Vein endothelial cell (primary cell): ENCODE data around the genes C10orf71, SLC18A3 and WASHC2A.

GRCh38 chr10:48466179-48466948 lies 138.5 kb downstream of the ARHGAP22 start:
- CAGE, long polyA plus RNA = no peak

- CAGE, long polyA plus RNA = no peak
Observed at GRCh38 chr10:48671395-48671861, 13.2 kb upstream of the WDFY4 start.

DNA sequence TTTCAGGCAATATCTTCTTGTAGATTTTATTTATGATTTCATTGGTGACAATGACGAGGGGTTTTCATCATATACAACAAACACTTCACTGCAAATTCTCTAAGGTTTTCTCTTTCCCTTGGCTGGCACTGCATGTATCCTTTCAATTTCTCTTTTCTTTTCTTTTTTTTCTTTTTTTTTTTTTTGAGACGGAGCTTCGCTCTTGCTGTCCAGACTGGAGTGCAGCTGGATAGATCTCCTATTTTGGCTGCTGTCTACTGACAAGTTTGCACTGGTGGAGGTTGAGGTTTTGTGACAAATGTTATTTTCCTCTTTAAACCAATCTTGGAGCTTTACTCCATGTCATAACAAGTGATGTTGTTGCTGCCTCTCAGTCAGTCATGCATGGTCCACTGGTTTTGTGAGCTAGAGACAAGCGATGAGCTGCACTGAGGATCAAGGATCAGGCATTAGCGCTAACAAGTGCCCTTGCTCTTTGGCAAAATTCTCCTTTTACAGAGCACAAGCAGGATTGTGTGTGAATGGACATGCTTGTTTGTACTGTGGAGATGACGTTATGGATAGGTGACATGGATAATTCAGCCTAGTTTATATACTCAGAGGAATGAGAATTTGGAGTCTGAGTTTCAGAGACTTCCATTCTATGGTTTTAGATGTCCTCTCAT lies 836 bp upstream of the WDFY4 start:
- CAGE, long polyA plus RNA = no peak

DNA sequence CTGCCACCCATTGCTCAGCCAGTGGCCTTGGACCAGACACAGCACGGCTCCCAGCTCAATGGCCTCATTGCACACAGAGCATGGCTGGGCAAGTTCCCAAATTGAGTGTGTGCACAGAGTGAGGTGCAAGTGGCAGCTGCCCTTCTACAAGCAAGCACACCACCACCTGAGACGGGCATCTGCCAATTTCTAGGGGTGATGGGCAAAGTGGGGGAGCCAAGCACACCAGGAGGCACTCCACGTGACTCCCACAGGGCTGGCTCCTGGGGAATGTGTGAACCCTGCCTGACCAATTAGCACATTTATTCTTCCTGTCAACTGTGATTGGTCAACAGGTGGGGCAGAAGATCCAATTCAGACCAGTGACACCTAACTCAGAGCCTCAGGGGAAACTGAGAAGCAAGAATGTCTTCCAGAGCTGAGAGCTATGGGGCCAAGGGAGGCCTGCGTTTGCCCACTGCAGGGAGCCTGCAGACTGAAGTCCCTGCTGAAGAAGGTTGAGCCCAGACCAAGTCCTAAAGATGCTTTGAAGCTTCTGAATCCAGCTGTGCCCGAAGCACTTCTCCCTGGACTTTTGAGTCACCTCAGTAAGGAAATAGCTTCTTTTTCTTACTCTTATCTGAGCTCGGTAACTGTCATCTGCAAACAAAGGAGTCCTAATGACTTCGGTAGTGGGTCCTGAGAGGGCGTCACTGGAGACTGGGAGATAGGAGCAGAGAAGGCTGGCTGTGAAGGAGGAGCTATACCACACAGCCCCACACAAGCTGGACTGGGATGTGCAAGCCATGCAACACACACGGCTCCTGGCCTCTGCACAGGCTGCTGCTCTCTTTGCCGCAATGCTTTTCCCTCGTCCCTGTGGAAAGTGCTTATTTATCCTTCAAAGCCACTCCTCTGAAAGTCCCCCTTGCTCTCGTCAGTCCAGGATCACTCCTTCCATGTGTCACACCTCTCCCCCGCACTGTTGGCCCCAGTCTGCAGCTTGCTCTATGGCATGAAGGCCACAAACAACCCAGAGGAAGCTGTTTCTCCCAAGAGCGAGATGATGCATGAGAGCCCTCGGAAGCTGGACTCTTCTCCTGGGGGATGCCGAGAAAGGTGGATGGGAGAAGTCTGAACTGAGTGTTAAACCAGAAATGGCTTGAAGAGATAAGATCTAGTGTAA lies 15.2 kb downstream of the TMEM273 start:
- CAGE, long polyA plus RNA = no peak

- CAGE, long polyA plus RNA = no peak
Observed at GRCh38 chr10:49177093-49177840, 10.9 kb downstream of the TMEM273 start.

DNA sequence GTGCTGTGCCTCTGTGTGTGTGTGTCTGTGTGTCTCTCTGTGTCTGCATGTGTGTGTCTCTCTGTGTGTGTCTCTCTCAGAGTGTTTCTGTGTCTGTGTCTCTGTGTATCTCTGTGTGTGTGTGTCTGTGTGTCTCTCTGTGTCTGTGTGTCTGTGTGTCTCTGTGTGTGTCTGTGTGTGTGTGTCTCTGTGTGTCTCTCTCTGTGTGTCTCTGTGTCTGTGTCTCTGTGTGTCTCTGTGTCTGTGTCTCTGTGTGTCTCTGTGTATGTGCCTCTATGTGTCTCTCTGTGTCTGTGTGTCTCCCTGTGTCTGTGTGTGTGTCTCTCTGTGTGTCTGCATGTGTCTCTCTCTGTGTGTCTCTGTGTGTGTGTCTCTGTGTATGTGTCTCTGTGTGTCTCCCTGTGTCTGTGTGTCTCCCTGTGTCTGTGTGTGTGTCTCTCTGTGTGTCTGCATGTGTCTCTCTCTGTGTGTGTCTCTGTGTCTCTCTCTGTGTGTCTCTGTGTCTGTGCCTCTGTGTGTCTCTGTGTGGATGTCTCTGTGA lies 44.8 kb upstream of the C10orf71 start:
- CAGE, long polyA plus RNA = no peak

GRCh38 chr10:49298692-49299769 lies at the start of gene C10orf71:
Gene C10orf71 (plus strand): TSS chr10:49299170.
- CAGE, long polyA plus RNA = no peak

DNA sequence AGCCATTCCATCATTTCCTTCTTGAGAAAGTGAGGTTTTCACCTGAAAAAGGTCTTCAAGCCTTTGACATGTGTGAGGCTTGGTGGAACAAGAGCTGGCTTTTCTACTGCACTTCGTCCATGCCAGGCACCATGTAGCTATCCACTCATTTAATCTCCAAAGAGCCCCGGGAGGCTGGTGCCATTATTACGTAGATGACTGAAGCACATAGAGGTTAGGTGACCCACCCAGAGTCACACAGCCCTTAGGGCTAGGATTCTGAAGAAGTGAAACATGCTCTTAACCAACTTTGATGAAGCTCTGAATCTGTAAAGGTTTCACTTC lies 33.5 kb downstream of the DRGX start:
- CAGE, long polyA plus RNA = no peak

- CAGE, long polyA plus RNA = no peak
Observed at GRCh38 chr10:49609884-49610580, at the start of gene SLC18A3. Gene SLC18A3 (plus strand): TSS chr10:49610310.

GRCh38 chr10:50067567-50068677 lies at the start of gene WASHC2A:
Gene WASHC2A (plus strand): TSS chr10:50067954.
- CAGE, long polyA plus RNA = no peak

- CAGE, long polyA plus RNA = no peak
Observed at GRCh38 chr10:50332779-50333039, 81.4 kb upstream of the ASAH2 start.

DNA sequence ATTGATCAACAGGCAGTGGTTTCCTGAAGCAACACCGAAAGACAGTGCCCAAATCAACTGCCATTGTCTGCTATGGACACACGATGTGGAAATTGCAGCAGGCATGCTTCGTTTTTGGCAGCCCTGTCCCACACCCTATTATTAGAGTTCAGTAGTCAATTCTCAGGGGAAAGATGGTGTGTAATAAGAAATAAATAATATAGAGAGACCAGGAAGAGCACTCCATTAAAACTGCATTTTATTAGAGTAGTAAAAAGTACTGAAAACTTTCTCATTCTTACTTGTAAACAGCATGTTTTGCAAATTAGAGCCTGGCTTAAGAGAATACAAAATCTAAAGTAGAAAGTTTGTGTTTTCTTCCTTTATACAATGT lies 153.8 kb downstream of the SGMS1 start:
- CAGE, long polyA plus RNA = no peak

- CAGE, long polyA plus RNA = no peak
Observed at GRCh38 chr10:50497601-50498336, 126.0 kb downstream of the SGMS1 start.

DNA sequence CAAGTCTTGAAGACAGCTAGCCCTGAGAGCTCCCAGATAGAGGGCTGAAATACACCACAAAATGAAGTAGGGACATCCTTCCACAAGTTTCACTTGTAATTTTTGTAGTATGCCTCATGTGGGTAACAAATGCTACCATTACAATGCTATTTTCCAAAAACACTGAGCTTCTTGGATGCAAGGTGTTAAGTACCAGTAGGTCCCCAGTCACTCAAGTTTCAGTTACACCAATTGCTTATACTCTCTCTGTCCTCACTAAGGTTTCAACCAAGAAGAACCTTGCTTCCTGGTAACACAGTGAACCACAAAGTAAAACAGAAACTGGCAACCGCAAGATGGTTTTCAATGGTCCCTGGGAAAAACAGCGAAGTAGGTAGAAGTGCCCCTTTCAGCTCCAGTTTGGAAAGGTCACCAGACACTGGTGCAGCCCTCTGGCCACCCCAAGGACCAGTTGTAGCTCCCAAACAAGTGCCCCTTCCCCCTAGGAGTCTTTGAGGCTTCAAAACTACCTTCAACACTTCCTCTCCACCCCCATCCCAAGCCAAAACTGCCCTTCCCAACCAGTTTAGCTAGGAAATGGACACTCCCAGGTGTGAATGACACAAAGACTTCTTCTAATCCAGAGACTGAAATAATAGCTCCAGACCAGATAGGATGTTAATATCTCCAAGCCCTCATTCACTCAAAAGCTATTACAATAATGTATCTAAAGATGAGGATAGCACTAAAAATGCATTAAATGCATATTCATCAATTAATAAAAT lies 110.6 kb downstream of the SGMS1 start:
- CAGE, long polyA plus RNA = no peak

- CAGE, long polyA plus RNA = no peak
Observed at GRCh38 chr10:50614054-50615017, 9.4 kb downstream of the SGMS1 start.

GRCh38 chr10:50857570-50858067 lies 27.8 kb downstream of the A1CF start:
- CAGE, long polyA plus RNA = no peak

DNA sequence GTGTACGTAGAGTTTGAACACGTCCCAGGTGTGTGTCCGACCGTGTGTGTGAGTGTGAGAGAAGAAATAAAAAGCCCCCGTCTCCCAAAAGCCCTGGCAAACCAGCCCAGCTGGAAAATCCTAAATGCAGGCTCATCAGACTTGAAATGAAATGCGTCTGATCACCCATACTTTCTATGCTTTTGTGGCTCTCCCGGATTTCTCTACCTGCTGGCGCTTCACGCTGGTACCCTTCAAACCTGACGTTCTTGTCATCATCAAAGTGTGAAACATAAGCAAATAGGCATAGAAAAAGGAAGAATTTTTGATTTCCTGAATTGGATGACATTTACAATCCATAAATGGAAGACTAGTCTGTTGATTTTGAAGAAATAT lies 864 bp downstream of the PRKG1 start:
- CAGE, long polyA plus RNA = no peak

GRCh38 chr10:51202403-51203194 lies 128.3 kb downstream of the PRKG1 start:
- CAGE, long polyA plus RNA = no peak

DNA sequence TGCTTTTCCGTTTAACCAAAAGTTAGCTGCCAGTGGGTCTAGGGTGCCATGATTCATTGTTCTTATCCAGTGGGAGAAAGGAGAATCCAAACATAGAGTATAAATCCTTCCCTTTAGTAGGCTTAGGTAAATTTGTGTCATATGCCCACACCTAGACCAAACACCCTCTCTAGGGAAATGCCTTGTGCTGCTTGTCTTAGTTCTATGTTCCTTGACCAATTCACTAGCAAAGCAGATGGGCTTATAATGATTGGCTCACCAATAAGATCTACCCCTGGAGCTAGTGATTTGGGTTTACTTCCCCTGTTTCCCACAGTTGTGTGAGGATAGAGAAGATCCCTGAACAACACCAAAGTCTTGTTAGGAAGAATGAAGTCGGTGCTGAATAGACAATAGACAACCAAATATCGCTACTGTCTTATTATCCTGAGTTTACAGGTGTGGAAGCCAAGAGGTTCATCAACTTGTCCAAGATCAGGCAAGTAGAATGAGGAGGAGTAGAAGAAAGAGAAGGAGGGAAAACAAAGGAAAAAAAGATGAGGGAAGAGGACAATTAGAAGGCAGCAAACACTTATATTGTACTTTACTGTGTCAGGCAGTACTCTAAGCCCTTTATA lies 308.6 kb downstream of the PRKG1 start:
- CAGE, long polyA plus RNA = no peak

GRCh38 chr10:51609344-51609933 lies 90.0 kb downstream of the CSTF2T start:
- CAGE, long polyA plus RNA = no peak